Daoy (cell line): ENCODE data around the gene TUBB2A.

DNA sequence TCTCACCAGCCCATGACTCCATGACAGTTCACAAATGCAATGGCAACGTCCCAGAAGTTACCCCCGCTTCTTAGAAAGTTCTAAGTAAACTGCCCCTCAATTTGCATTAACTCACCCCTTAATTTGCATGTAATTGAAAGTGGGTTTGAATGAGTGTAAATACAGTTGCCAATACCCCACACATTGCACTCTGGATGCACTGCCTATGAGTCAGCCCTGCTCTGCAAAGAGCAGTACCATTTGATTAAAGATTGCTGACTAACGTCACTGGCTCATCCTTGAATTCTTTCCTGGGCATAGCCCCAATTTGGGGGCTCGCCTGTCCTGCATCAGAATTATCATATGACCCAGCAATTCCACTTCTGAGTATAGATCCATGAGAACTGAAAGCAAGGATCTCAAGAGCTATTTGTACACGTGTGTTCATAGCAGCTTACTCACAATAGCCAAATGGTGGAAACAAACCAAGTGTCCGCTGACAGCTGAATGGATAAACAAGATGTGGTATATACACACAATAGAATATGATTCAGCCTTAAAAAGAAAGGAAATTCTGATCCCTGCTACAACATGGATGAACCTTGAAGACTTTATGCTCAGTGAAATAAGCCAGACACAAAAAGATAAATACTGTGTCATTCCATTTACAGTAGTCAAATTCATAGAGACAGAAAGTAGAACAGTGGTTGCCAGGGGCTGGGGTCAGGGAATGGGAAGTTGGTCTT is 36.3 kb downstream of the MYLK4 start:
- RAMPAGE, long total RNA: no peak

GRCh38 chr6:2760872-2761450 is 4.2 kb upstream of the WRNIP1 start:
- RAMPAGE, long total RNA: no peak

GRCh38 chr6:2858558-2859697 is 17.3 kb upstream of the SERPINB1 start:
- RAMPAGE, long total RNA: no peak

DNA sequence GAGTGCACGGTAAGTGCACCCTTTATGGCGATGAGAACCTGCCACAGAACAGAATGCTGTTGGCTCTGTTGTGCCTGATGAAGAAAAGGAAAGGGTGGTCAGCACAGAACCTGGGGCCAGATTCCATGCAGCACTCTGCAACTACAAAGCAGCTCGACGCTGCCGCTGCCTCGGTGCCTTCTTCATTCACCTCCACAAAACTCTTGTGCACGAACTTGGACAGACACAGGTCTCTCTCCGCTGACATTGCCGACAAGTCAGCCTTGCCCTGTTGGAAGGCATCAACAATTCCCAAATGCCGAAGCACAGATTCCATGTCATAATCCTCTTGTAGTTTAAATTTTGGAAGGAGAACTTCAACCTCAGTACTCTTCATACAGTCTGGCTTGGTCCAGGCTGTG is 13.0 kb downstream of the SERPINB9 start:
- RAMPAGE, long total RNA: no peak

GRCh38 chr6:2901418-2901880 is 1.7 kb downstream of the SERPINB9 start:
- RAMPAGE, long total RNA: no peak

GRCh38 chr6:2939922-2941199 is 31.0 kb downstream of the SERPINB6 start:
- RAMPAGE, long total RNA: no peak

DNA sequence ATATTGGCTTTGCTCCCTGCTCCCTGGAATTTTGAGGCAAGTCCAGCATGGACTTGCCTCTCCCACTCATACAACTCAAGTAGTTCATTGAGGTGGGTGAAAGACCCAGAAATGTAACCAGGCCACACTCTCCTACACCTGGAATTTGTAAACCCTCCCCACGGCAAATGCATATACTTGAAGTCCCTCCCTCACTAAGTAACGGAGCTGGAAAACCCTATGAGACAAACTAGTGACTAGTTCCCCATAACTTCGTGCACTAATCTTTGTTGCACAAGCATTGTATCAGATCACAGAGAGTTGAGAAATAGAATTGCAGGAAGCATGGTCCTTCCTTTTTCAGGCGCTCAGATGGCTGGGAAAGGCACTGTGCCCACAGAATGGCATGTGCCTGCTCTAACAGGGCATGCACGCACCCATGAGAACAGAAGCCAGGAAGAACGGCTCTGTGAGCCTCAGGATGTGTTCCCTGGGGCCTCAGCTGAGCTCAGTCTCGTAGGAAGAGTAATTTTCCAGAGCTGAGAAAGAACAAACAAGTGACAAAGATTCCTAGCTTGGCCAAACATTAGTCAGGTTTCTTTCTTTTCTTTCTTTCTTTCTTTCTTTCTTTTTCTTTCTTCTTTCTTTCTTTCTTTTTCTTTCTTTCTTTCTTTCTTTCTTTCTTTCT is 10.2 kb upstream of the SERPINB6 start:
- RAMPAGE, long total RNA: no peak

GRCh38 chr6:3022135-3022617 is 22.5 kb downstream of the NQO2 start:
- RAMPAGE, long total RNA: no peak

GRCh38 chr6:3118068-3118488 is 433 bp upstream of the BPHL start:
- RAMPAGE, long total RNA: no peak

- RAMPAGE, long total RNA: no peak
Measured at GRCh38 chr6:3156692-3157822, at the start of gene TUBB2A. TUBB2A (minus strand) TSS chr6:3157544.

DNA sequence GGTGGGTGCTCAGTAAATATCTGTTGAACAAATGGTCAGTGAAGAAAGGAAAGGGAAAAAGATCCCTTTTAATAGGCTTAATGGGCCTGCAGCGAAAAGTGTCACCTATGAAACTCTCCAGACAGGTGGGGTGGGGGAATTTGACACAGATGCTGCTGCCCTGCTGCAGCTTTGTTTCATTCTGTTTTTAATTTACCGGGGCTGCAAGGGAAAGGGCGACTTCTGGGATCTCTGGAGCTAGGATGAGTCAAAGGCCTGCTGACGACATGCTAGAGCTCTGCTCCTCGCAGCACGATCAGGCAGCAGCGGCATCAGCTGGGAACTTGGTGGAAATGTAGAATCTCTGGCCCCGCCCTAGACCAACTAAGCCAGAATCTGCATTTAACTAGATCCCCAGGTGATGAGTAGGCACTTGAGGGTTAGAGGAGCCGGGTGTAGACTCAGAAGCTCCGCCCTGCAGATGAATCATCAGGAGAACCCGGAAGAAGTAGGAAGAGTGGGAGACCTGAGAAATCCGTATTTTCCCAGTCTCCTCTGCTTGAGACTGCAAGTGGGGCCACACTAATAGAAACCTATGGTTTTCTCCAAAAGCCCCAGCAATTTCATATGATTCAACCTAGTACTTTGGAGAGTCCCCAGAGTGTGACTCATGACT is 18.3 kb downstream of the TUBB2B start:
- RAMPAGE, long total RNA: no peak

DNA sequence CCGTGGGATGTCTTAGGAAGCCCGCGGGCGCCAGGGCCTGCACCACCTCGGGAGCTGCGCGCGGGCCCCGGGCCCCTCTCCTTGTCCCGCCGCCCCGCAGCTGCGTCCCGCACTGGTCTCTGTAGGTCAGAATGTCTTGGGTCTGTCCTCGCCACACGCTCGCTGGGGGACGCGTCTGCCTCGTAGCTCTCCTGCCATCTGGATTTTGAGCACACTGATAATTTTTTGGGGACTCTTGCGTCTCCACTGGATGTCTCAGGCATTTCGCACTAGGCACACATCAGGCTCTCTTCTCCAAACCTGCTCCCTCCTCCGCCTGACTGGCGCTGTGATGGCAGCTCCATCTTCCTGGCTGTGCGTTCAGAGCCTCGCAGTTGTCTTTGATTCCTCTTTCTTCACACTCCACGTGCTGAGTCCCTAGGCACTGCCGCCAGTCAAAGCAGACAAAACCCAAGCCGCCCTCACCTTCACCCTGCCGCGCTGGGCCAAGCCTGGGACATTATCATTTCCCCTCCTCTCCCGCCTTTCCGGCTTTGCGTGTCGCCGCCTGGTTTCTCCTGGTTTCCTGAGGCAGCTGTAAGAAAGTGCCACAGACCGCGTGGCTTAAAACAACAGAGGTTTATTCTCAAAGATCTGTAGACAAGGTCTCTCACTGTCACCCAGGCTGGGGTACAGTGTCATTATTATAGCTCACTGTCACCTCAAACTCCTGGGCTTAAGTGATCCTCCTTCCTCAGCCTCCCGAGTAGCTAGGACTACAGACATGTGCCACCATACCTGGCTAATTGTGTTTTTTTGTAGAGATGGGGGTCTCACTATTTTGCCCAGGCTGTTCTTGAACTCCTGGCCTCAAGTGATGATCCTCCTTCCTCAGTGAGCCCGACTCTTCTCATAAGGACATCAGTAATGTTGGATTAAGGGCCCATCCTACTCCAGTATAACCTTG is 848 bp downstream of the PSMG4 start:
- RAMPAGE, long total RNA: no peak

- RAMPAGE, long total RNA: no peak
Measured at GRCh38 chr6:3321554-3322051, 62.9 kb downstream of the PSMG4 start.

GRCh38 chr6:3345744-3346530 is 87.2 kb downstream of the PSMG4 start:
- RAMPAGE, long total RNA: no peak

- RAMPAGE, long total RNA: no peak
Measured at GRCh38 chr6:3377871-3378681, 78.8 kb downstream of the SLC22A23 start.

DNA sequence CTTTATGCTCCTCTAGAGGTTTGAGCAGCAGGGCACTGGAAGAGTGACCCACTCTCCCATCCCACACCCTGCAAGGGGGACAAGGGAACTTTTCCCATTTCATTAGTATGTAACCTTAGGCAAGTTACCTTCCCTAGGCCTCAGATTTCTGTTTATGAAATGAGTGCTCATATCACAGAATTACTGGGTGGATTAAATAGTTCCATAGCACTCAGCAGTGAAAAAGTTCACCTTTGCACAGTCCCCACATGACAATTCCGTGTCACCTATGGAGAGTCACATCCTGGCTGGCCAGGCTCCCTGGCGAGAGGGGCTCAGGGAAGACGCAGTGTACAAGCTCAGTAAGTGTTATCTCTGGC is 59.8 kb downstream of the SLC22A23 start:
- RAMPAGE, long total RNA: no peak

- RAMPAGE, long total RNA: no peak
Measured at GRCh38 chr6:3409752-3410360, 47.0 kb downstream of the SLC22A23 start.

DNA sequence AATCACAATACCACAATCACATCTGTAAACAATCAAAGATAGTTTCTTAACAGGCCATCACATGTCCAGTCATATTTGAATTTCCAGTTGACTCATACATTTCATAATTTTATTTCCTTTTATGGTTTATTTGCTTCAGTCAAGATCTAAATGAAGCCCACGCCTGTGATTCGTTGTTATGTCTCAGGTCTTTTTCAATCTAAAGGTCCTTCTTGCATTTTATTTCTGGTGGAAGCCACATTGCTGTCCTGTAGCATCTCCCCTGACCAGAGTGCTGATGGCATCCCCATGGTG is 128.5 kb upstream of the SLC22A23 start:
- RAMPAGE, long total RNA: no peak

GRCh38 chr6:3722912-3723930 is 28.3 kb downstream of the PXDC1 start:
- RAMPAGE, long total RNA: no peak

DNA sequence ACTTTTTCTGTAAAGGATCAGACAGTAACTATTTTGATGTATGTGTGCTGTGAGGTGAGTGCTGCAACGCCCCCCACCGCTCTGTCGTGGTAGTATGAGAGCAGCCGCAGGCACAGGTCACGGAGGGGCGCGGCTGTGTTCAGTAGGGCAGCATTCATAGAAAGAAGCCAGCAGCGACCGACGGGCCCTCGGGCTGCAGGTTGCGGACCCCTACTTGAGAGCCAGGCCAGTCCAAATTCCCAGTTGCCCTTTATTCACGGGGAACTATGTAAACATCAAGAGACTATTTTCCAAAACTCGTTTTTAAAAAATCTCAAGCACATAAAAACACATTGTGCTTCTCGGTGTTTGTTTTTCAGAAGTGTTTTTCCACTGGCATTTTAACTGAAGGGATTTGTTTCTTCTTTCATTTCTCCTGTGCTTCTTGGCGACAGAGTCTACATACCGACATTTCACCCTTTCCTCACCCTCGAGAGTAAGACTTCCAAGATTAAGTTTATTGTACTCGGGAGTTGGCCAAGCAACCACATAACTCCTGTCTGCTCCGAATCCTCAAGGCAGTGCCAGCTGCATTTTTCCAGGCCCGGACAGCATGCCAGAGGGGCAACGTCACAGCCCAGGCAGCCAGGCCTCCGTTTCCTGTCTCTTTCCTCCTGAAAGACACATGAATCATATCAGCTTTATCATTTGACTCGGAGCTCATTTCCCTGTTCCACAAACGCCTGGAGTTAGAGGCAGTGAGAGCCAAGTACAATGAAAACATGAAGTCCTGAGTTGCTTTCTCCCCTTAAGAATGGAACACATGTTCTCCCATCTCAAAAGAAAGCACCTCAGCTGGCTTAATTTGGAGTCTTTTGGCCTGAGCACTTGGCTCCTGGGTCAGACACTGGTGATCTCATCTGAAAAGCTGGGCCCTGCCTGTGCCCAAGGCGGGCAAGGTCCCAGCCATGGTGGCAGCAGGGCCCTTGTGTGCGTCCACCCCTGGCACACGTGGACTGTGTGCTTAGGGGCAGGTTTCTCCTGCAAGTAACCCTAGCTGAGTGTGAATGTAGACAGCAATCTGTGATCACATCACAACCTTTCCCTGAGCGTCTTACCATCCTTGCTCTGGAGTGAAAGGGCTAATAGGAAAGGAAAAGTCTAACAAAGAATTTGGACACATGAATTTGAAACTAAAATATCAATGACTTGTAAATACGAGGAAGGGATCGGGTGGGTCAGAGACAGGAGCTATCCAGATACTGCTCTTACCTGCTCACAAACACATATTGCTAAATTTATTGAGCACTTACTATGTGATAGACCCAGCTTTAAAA is 23.2 kb upstream of the FAM50B start:
- RAMPAGE, long total RNA: no peak